SK-N-MC (cell line): ENCODE measurements around a stretch of chr14.

- RRBS = 3% methylated on average over 3 of the region's 30 CpGs
These were observed 4.7 kb upstream of the CRIP1 start for GRCh38 chr14:105481721-105482601.

GRCh38 chr14:105648209-105648706, 121.9 kb downstream of the TMEM121 start:
- RRBS = no CpG with 5 or more reads among the region's 16 CpGs

- RRBS = 9% methylated on average over 2 of the region's 24 CpGs
These were observed 292.4 kb downstream of the TMEM121 start for GRCh38 chr14:105818499-105819399.

GRCh38 chr14:105859450-105860421, 333.4 kb downstream of the TMEM121 start:
- RRBS = no CpG with 5 or more reads among the region's 16 CpGs

DNA sequence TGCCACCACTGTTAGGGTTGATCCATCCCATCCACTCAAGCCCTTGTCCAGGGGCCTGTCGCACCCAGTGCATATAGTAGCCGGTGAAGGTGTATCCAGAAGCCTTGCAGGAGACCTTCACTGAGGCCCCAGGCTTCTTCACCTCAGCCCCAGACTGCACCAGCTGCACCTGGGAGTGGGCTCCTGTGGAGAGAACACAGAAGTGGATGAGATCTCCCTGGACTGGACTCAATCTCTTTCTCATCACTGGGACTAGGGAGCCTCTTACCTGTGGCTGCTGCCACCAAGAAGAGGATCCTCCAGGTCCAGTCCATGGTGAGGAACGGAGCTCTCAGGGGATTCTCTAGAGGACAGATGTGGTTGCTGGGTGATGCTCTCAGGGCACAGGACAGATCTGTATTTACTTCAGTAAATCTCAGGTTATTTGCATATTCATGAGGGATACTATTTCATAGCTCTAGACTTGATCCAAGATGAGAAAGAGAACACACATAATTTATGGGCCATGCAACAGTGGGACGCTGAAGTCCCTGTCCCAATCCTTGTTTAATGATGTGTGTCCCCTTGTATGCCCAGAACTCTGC, 460.4 kb downstream of the TMEM121 start:
- RRBS = no CpG with 5 or more reads among the region's 4 CpGs

GRCh38 chr14:106116945-106117346, 590.6 kb downstream of the TMEM121 start:
- RRBS = no CpG with 5 or more reads among the region's 5 CpGs

- RRBS = no CpG with 5 or more reads among the region's 4 CpGs
These were observed 810.3 kb downstream of the TMEM121 start for GRCh38 chr14:106336782-106337061.

- RRBS = no CpG with 5 or more reads among the region's 4 CpGs
These were observed 1117.1 kb downstream of the TMEM121 start for GRCh38 chr14:106643530-106643835.

- RRBS = no CpG with 5 or more reads among the region's 3 CpGs
These were observed 1236.0 kb downstream of the TMEM121 start for GRCh38 chr14:106762391-106762849.